ENCODE measurements around the genes FAM104A and GPR142.

DNA sequence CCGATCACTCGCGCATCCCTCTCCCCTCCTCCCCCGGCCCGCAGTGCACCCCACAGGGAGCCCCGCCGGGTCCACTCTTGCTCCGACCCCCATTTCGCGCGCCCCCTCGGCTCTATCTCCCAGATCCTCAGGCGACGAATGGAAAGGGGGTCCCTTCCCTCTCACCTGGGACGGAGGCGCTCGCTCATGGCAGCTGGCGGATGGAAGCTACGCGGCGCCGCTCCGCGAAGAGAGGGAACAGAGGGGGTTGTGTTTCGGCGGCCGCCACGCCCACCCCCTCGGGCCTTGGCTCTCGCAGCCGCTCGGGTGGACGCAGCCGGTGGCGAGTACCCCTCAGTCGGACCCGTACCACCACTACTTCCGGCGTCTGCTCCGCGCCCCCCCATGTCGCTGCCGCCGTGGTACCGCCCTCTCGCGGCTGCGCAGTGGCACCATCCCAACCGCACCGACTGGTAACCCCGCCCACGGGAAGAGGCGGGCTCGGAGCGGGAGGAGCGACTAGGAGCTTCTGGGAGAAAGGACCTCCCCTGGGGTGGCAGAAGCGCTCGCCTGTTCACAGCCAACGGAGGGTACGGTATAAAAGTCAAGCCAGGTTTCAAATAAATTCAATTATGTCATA is at the start of gene FAM104A:
Gene FAM104A (minus strand): TSS at position 474 of the 619 bp plus-strand sequence.
- PRO-cap = bidirectional peak, plus-strand start at position 538 of the sequence, minus-strand start at position 398 of the sequence

GRCh38 chr17:73232540-73233404 is 539 bp downstream of the C17orf80 start:
- PRO-cap = no peak

- PRO-cap = unidirectional peak, plus-strand start at chr17:73308484
Observed at GRCh38 chr17:73307976-73308867, 3.6 kb downstream of the CDC42EP4 start.

GRCh38 chr17:73591670-73592401 is 52.4 kb downstream of the SDK2 start:
- PRO-cap = no peak

GRCh38 chr17:73719518-73720635 is 75.6 kb upstream of the SDK2 start:
- PRO-cap = no peak

- PRO-cap = no peak
Observed at GRCh38 chr17:73777422-73777710, 133.1 kb upstream of the SDK2 start.

- PRO-cap = no peak
Observed at GRCh38 chr17:74212000-74212431, 1.4 kb upstream of the TTYH2 start.

DNA sequence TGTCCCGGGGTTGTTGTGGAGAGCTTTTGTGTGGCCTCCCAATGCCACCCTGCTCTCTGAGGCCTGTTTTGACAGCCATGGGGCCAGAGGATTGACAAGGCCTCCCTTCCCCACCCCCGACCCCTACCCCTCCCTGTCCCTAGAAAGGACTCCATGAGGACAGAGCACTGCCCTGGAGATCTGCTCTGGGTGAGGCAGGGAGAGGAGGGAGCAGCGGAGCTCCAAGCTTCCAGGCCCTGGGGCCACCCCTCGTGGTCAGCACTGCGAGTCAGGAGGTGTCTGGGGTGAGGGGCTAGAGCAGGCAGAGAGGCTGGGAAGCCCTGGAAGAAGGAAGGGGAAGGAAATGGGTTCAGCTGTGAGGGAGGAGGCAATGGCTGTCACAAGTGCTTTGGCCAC is 28.3 kb upstream of the DNAI2 start:
- PRO-cap = no peak

- PRO-cap = unidirectional peak, plus-strand start at chr17:74256308
Observed at GRCh38 chr17:74256256-74256455, 17.9 kb upstream of the DNAI2 start.

- PRO-cap = no peak
Observed at GRCh38 chr17:74284780-74285550, 10.9 kb downstream of the DNAI2 start.

DNA sequence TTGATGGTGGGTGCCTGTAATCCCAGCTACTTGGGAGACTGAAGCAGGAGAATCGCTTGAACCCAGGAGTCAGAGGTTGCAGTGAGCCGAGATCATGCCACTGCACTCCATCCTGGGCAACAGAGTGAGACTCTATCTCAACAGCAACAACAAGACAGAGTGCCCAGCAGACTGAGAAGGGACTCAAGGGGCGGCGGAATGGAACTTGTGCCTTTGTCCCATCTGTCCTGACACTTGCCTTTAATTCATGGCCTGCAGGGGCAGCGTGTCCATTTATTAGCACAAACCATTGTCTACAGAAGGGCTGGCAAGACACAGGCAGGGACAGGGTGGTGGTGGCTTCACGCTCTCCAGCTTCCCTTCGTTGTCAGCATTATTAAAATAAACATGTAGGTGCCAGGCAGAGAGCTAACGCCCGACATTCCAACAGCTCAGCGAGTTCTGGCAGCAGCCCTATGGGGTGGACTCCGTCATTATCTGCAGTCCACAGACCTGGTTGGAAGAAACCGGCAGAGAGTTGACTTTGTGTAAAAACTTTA is 16.2 kb downstream of the DNAI2 start:
- PRO-cap = no peak

DNA sequence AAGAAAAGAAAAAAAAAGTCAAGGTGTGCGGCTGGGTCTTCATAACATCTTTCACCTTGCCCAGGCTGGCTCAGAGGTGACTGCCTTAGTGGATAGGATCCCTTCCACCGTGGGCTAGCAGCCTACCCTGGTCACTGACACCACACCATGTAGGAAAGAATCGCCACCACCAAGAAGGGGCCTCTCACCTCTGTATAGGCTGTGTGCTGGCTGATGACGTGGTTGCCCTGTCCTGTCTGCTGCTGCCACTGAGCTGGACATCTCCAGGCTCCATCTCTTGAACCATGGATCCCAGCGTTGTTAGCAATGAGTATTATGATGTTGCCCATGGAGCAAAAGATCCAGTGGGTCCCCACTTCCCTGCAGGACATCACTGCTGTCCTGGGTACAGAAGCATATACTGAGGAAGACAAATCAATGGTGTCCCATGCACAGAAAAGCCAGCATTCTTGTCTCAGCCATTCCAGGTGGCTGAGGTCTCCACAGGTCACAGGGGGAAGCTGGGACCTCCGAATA is at the start of gene GPR142:
Gene GPR142 (plus strand): TSS at position 307 of the 516 bp plus-strand sequence.
- PRO-cap = no peak

DNA sequence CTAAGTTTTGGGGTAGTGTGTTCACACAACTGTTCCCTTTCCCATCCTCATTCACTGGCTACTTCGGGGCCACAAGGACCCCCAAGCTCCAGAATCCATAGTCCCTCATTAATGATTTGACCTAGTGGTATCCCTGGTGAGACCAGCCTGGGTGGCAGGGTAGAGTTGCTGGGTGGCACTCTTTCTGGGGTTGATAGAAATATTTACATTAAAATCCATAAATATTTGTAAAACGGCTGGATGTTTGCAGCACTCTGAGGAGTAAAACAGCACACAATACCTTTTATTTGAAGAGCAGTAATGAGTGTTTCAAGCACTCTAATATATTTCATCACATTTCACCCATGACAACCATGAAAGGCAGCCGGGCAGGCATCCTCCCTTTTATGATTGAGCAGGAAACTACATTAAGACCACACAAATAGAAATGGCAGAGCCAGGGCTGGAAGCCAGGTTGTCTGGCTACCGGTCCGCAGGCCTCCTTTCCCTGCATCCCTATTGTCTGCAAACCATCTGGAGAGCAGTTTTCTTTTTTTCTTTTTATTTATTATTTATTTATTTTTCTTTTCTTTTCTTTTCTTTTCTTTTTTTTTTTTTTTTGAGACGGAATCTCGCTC is 23.1 kb upstream of the GPRC5C start:
- PRO-cap = no peak

DNA sequence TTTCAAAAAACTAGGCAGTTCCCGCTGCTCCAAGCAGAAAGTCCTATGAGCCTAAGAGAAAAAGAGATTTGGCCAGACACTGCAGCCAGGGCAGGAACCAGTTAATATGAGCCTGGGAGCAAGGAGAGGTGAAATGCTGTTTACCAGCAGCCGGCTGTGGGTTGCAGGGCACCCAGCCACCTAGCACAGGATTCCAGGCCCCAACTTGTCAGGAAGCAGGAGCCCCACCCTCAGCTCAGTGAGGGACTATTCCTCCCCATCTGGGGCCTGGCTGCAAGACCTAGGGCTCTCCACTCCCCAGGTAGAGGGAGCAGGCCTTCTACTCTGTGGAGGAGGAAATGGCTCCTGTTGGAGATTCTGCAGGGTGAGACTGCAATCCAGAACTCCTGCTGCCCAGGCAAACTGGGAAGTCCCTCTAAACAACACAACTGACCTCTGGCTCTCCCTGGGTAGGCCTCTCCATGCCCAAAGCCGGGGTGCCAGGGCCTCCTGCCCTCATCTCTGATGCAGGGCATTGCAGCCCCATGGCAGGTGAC is 4.4 kb upstream of the GPRC5C start:
- PRO-cap = no peak

DNA sequence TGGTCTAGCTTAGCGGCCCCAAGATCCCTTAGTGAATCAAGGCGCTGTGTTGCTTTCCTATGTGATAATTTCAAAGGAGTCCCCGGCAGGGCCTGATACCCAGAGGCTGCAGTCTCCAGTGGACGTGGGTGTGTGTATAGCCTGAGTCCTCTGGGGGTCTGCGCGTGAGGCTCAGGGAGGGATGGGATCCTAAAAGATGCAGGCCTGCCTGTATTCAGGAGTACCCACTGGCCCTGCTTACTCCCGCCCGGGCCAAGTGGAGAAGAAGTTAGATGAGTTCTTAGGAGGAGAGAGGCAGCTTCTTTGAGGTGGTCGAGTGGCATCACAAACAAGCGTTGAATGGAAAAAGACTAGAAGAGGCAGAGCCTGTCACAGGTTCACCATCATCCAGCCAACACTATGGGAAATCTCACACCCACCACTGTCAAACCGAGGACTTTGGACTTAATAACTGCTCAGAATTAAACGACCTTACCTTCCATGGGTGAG is 15.2 kb upstream of the CD300A start:
- PRO-cap = no peak

DNA sequence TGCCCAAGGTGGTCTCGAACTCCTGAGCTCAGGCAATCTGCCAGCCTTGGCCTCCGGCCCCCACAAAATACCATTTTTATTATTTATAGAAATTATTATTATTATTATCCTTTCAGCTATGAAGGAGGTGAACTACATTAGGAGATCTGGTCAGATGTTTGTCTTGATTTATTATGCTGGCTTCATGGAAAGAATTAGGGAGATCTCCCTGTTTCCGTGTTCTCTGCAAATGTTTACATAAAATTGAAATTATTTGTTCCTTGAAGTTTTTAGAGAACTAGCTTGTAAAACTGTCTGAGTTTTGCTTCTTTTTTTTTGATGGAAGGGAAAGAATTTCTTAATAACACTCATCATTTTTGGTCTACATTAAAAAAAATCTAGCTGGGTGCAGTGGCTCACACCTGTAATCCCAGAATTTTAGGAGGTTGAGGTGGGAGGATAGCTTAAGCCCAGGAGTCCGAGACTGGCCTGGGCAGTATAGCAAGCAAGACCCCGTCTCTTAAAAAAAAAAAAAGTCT is 2.5 kb downstream of the CD300A start:
- PRO-cap = no peak

GRCh38 chr17:74528361-74529112 is 2.7 kb downstream of the CD300LB start:
- PRO-cap = no peak

DNA sequence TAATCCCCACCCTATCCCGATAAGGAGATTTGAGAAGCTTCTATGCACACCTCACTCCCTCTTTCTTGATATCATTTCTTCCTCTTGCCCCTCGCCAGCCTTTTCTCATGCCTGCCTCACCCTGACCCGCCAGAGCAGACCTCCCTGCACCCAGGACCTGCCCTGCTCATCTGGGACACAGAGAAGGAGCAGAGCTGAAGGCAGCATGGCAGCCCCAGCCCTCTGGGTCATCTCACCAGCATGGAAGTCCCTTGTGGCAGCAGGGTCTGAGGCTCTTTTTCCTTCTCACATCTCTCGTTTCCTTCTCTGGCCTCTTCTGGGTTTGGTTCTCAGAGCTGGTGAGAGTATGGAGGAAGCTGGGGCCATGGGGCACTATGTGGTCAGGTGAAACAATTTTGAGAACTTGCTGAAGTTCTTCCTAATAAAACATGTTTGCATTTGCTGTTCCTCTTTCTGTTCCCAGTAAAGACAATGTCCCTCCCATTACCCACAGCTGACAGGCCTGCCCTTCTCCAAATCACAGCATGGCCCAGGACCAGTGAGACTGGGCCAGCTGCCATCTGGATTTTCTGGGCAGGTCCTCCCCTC is 21.3 kb upstream of the CD300C start:
- PRO-cap = no peak

DNA sequence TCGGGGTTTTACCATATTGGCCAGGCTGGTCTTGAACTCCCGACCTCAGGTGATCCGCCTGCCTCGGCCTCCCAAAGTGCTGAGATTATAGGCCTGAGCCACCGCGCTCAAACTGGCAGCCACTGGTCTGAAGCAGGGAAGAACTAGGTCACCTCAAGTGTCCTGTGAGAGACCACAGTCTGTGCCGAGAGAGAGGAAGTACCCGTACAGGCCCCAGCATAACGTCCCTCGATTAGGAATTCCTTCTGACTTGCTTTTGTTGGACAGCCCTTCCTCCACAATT is 13.7 kb upstream of the CD300E start:
- PRO-cap = no peak

GRCh38 chr17:74663824-74664261 is 40.3 kb upstream of the CD300E start:
- PRO-cap = unidirectional peak, plus-strand start at chr17:74663997